Measurements from ENCODE around the gene TXNDC9.

DNA sequence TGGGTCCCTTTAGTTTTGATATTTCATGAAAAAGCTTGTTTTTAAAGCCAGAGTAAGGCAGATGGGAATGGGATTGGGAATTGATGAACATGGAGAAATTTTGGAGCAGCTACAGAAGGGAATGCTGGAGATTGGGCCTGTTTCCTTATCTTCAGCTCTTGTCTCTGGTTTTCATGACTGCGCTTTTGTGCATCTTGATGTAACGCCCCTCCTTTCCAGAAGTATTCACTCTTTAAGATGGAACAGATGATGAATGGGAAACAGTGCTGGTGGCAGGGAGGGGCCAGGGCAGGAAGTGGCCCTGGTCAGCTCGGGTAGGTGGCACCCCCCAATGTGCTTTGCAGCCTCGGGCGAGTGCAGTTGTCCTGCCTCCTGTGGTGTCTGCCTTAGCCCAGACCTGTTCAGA is 16.8 kb upstream of the MGAT4A start:
- RRBS, 2 experiments, result no CpG with 5 or more reads among the region's 5 CpGs

GRCh38 chr2:98760213-98760709 is 29.3 kb upstream of the MGAT4A start:
- RRBS, 2 experiments, result no CpG with 5 or more reads among the region's 4 CpGs

DNA sequence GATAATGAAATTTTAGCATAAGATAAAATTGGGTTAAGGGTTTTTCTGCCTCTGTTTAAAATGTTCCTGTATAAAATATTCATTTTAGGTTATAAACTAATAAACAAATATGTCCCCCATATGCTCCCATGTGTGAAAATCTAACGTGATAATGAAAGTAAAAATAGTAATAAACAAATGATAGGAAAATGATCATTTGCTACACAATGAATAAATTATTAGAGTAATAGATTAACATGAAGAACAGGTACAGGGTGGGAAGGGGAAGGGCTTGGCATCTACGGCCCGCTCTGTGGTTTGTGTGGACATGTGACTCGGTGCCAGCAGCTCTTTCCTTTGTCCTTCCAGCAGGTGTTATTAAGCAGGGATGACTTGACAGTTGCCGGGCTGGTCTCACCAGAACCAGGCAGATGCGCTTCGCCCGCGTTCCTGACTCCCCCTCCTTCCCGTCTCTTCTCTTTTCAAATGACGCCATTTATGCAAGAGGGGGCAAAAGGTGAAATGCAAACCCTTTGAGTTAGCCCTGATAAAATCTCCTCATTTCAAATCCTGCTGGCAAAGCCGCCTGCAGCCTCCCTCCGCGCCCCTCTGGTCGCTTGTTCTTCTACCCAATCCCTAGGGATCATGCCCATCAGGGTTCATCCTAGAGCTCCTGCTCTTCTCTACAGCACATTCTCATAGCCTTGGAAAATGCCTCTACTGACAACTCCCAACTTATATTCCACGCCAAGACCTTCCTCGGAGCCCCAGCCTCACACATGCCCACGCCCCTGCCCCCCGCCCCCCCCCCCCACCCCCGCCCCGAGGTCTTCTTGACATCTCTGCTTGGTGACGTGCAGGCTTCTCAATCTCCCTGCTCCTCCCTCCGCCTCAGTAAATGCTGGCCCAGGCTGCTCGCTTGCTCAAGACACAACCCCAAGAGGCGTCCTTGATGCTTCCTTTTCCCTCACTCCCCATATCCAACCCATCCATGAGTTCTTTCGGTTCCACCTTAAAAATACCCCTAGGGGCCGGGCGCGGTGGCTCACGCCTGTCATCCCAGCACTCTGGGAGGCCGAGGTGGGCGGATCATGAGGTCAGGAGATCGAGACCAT is 39.0 kb upstream of the MGAT4A start:
- RRBS, 2 experiments, result no CpG with 5 or more reads among the region's 33 CpGs

- RRBS, 2 experiments, result no CpG with 5 or more reads among the region's 3 CpGs
These were observed 67.6 kb downstream of the CRACDL start for GRCh38 chr2:98868450-98868826.

DNA sequence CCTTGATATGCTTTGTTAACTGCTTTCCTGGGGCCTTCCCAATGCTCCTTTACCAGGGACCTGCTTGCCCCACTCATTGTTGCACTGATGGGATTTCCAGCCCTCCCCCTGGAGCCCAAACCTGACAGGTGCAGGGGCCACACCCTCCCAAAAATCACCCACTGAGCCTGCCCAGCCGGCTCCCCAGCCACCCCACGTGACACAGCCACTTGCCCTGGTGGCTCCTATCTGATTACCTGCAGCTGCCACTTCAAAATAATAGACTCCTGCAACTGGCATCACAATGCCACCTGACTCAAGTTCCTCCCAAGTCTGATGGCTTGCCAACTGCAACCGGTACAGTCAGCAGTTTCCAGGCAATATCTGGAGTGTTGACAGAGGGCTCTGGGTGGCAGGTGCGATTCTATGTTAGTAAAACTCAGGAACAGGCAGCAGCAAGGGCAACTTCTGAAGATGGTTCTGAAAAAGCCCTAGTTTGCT is 66.2 kb downstream of the CRACDL start:
- RRBS, 2 experiments, result no CpG with 5 or more reads among the region's 4 CpGs

DNA sequence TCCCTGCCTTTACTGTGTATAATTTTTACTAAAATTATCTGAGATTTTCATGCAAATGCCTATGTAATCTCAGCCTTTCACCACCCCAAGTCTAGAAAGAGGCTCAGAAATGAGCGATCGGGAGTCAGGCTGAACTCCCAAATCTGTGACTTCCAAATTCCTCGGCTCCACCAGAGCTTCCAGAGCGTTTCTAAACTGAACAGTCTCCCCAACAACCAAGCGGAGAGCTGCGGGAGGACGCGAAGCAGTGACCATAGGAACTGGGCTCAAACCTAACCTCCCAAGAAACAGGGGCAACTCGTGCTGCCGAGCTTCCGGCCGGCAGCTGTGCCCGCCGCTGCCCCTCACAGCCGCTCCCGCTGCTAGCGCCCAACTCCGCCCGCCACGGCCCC is 917 bp upstream of the C2orf15 start:
- RRBS, 2 experiments, result no CpG with 5 or more reads among the region's 20 CpGs

DNA sequence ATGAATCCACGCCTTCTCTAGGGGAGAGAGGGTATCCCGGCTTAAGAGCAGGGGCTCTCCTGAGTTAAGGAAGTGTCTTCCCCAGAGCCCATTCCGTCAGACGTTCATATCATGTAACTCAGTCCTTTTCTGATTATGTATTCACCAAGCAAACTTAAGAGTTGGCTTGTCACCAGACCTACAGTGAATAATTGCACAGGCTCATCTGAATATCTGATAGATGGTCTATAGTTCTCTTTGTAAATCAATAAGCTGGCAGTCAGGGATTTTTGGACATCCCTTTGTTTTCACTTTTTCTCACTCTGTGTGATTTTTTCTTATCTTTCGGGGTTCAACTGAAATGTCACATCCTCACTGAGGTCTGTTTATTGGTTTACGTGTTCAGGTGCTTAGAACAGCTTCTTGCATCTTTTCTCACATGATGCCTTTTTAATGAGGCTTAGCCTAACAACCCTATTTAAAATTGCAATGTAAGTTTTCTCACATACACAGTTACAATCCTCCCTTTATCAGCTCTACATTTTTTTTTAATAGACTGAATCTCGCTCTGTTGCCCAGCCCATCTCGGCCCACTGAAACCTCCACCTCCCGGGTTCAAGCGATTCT is 1.1 kb downstream of the LIPT1 start:
- RRBS, 2 experiments, result no CpG with 5 or more reads among the region's 10 CpGs

- RRBS, 2 experiments, result 1% methylated on average over 16 of the region's 65 CpGs
These were observed at the start of gene TXNDC9 for GRCh38 chr2:99335634-99336744. TXNDC9 (minus strand) TSS chr2:99336333.

DNA sequence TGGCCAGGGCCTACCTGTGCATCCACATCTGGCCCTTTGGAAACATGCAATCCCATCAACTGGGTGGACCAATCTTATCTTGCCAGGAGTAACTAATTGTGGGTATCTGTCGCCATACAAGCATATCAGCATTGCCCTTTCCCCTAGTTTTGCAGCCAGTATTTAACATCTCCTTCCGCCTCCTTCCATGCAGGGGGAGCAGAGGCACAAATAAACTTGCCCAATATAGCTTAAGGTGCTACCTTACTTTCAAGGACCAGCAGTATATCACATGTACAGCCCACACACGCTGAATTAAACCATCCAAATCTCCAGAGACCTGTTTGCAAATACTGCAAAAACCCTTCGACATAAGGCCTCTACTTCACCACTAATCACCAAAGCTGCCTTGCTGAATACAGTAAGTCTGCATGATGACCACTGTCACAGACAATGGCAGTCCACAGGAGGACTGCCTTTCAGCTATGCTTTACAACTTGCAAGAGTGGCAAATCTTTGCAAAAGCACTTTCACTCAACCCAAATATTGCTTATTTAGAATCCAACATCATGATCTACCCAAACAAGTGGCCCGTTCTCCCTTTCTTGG is 68.1 kb downstream of the EIF5B start:
- RRBS, 2 experiments, result no CpG with 5 or more reads among the region's 5 CpGs

- RRBS, 2 experiments, result no CpG with 5 or more reads among the region's 11 CpGs
These were observed 68.8 kb downstream of the EIF5B start for GRCh38 chr2:99405802-99406571.

- RRBS, 2 experiments, result no CpG with 5 or more reads among the region's 5 CpGs
These were observed 40.5 kb downstream of the REV1 start for GRCh38 chr2:99449127-99449969.

- RRBS, 2 experiments, result no CpG with 5 or more reads among the region's 9 CpGs
These were observed 319.8 kb downstream of the AFF3 start for GRCh38 chr2:99822460-99823057.

DNA sequence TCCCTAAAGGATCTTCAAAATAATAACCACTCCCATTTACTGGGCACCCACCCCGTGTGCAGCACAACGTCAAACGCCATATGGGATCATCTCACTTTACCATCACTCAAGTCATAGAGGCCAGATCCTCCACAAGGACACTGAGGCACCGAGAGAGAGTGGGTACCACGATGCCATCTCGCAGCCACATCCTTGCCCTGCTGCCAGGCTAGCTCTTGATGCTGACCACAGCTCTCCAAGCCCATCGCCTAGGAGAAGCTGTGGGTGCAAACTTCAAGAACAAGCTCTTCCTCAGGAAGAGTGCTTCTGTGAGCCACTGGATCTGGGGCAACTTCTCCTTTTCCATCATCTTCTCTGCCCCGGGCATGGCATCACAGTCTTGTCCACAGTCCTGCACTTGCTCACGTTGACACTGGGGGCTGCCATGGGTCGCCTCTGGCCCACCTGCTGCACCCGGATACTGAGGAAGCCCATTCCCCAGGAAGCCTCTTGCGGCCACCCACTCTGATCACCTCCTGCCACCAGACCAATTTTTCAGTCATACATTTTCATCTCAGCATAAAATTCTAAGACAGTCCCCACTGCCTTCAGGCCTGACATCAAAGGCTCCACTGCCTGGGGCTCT is 244.1 kb downstream of the AFF3 start:
- RRBS, 2 experiments, result 83% methylated on average over 3 of the region's 12 CpGs

- RRBS, 2 experiments, result 1 to 2% methylated on average over 17 to 30 of the region's 91 CpGs
These were observed 37.7 kb downstream of the AFF3 start for GRCh38 chr2:100104590-100105116.

DNA sequence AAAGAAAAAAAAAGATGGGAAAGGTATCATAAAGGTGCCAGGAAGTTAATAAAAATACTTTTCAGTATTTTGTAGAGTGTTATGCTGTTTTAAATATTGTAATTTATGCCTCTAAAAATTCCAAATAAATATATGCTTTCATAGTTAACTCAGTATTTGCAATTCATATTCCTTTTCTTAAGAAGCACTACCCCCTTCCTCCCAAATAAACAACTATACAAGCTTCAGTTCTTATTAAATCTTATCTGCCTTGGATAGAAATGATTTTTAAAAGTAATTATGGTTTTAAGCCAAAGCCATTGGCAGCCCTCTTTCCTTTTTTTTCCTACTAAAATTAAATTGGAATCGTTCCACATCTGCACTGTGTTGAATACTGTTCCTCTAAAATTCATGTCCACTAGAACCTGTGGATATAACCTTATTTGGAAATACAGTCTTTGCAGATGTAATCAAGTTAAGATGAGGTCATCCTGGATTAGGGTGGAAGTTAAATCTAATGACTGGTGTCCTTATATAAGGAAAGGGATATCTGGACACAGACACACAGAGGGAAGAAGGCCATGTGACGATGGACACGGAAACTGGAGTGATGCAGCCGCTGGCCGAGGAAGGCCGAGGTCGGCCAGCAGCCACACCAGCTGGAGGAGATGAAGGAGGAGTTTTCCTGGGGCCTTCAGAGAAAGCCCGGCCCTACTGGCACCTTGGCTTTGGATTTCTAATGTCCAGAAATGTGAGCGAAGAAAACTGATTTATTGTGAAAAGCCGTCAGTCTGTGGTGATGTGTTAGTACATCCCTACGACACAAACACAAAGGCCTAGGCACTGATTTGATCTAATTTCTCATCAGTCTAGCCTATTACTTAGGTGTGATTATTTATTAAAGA is 49.5 kb downstream of the LONRF2 start:
- RRBS, 2 experiments, result no CpG with 5 or more reads among the region's 11 CpGs

DNA sequence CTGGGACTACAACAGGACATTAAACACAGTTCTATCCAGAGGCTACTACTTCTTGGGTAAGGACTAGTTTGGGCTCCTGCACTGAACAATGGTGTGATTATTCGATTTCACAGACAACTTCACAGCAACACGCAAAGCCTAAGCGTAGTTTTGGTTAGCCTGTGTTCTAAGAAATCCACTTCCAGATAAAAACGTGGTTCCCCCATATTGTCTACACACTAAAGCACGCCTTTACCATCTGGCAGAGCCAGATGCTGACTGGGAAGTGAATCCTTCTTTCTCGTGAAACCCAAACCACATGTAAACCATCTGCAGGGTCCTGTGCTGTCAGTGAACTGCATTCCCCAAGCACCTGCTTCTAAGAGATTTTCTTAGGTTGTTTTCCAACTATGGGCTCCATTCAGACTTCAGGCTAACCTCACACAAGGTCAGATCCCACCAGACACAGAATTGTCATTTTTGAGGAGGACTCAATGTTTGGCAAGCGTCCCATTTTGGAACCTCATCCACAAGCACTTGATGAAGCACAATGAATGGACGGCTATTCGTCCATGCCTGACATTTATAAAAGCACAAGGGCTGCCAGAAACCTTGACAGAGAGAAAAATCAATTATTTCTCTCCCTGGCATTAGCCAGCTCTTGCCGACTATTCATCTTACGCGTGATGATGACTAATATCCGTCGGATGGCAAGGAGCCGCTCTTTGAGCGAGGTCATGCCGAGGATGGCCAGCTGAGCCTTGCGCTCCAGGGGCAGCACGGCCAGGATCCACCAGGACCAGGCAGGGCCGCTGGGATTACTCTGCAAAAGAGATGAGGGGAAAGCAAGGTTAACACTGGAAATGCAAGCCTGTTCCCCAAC is 38.4 kb downstream of the LONRF2 start:
- RRBS, 2 experiments, result no CpG with 5 or more reads among the region's 20 CpGs

DNA sequence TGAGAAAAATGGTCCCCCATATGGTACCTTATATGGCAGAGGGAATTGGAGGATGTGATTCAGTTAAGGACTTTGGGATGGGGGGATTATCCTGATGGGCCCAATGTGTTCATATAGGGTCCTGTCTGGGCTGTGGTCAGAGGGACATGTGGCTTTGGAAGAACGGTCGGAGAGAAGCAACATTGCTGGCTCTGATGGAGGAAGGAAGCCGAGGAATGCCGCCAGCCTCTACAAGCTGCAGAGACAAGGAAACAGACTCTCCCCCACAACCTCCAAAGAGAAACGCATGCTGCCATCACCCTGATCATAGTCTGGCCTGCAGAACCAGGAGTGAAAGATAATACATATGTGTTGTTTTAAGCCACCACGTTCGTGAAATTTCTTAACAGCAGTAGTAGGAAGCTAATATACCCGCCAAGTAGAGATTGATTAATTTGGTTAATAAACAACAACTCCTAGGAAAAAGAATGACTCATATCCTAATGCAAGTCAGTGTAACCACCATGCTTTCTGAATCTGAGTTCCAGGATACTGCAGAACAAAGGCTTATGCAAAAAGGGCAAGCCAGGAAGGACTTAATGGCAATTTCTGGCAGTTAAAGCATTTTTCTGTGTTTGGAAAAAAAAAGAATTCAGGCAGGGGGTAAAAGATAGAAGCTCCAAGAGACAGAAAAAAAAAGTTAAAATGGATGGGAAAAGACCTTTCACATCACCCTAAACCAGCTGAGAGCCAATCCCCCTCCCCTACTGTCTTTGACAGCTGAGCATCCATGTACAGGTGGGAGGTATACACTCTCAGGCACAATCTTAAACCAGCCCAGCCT is 36.6 kb downstream of the LONRF2 start:
- RRBS, 2 experiments, result no CpG with 5 or more reads among the region's 8 CpGs

GRCh38 chr2:100291774-100292705 is 30.3 kb downstream of the LONRF2 start:
- RRBS, 2 experiments, result no CpG with 5 or more reads among the region's 10 CpGs

GRCh38 chr2:100580467-100581484 is 18.0 kb downstream of the PDCL3 start:
- RRBS, 2 experiments, result no CpG with 5 or more reads among the region's 13 CpGs

DNA sequence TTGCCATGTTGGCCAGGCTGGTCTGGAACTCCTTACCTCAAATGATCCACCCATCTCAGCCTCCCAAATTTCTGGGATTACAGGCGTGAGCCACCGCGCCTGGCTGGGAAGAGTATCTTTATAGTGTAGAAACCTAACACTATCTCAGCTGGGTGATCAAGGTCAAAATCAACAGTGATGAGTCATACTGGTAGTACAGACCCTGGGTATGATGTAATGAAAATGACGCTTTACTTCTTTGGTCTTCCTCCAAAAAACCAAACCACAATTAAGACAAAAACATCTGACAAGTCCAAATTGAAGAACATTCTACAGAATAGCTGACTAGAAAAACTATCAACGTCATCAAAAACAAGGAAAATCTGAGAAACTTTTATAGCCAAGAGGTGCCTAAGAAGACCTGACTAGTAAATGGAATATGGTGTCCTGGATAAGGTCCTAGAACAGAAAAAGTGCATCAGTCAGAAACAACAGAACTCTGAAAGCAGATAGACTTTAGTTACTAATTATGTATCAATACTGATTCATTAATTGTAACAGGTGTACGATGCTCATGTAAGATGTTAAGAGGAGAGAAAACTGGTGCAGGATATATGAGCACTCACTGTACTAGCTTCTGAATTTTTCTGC is 25.4 kb downstream of the PDCL3 start:
- RRBS, 2 experiments, result no CpG with 5 or more reads among the region's 6 CpGs